Penis (tissue), 1 donor: ENCODE measurements around the gene NAPG.

- PRO-cap: no peak
Measured at GRCh38 chr18:9189593-9190403, 53.2 kb downstream of the ANKRD12 start.

- PRO-cap: no peak
Measured at GRCh38 chr18:9264518-9265427, 69.8 kb upstream of the TWSG1 start.

DNA sequence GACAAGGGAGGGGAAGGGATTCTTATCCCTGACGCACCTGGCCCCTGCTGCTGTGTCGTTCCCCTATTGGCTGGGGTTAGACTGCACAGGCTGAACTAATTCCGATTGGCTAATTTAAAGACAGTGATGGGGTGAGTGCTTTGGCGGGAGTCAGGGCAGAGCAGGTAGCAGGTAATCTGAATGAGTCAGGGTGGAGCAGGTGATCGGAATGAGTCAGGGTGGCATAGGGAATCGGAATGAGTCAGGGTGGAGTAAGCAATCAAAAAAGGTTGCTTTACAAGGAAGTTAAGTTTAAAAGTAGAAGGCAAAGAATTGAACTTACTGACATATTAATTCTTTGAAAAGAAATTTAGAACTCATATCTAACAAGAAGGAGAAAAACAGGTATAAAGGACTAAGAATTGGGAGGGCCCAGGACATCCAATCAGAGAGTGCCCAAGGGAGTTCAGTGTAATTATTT lies 52.4 kb upstream of the RALBP1 start:
- PRO-cap: no peak

DNA sequence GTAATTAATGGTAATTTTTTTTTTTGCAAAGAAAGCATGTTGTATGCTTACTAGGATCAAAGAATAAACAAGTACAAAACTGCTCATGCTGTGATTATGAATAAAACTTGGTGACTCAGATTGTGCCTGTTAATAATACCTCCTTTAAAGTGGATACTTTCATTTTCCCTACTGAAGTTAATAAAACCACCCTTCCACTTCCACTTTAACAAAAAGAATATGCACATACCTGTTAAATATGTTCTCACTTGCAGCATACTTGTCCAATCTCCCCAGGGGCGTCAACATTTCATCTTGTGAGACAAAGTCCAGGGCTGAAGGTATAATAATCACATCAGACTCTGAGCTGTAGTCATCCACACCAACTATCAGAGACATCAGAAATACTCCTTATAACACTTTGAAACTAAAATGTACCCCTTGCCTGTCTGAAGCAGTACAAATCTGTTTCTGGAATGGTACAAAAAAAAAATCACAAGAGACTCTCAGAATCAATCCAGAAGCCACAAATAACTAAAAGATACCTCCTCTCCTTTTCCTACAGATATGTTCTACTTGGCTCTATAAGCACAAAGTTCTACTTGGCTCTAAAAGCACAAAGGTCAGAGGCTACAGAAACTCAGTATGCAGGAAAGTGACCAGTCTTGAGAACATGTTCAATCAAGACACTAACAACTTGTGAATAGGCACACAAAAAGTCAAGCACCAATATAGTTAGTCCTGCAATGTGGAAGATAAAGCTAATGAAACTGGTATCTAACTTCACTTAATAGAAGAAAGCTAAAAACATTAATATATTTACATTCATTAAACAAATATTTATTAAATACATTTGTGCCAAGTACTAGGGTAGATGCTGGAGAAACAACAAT lies 19.3 kb downstream of the PPP4R1 start:
- PRO-cap: no peak

DNA sequence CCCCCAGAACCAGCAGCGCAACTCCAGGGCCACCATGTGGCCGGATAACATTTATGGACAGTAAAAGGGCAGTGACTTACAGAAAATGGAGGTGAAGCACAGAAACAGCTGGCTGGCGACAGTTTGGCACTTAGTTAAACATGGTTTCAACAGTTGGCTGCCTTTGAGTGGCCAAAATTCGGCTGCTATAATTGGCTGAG lies 24.7 kb upstream of the RAB31 start:
- PRO-cap: no peak

- PRO-cap: no peak
Measured at GRCh38 chr18:9716361-9716886, 8.3 kb downstream of the RAB31 start.

- PRO-cap: no peak
Measured at GRCh38 chr18:9720127-9721036, 12.3 kb downstream of the RAB31 start.

GRCh38 chr18:9737221-9737793 lies 29.2 kb downstream of the RAB31 start:
- PRO-cap: no peak

DNA sequence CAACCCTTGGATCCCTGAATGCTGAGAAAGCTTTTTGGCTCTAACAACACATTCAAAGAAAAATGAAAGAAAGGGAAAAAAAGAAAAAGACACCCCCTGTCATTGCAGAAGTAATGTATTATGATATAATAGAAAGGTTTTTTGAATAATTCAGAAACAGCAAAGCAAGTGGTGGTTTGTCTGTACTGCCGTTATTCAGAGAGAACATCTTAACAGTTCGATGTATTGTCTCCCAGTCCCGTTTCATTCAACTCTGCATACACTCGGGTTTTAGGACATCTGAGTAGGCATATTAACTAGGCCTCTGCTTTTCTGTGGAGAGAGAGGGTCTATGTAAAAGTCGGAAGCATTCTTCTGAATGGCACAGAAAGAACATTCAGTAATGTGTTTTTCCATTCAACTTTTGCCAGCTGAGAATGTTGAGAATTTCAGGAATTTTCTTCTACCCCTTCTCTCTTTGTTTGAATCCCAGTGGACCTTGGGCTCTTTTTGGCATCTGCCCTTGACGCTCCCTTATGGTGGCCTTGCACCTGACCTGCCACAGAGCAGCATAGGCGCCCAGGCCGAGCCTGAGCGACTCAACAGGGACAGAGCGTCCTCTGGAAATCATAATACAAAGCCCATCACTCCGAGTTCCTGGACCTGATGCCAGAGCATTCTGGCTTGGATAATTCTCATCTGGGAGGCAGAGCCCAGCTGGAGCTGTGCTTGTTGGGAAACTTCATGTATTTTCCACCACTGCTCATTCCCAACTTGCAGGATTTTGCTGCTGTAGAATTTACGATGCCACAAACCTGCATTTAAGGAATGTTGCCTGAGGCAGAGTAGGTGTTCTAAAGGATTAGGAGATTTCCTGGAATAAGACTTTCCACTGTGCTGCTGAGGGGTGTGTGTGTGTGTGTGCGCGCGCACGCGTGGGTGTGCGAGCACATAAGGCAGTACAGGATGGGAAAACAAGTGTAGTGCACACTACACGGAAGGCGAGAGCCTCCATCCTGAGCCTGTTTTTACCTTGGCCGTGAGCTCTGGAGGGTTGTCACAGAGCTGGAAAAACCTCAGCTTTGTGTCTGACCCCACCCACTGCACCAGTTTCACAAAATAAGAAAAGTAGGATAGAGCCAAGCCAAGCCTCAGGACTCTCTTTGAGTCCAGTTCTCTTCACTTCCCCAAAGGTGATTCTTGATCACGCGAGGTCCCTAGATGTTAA lies 77.2 kb upstream of the TXNDC2 start:
- PRO-cap: no peak

GRCh38 chr18:9851493-9851837 lies 34.3 kb upstream of the TXNDC2 start:
- PRO-cap: no peak

GRCh38 chr18:9942549-9943311 lies 28.9 kb downstream of the VAPA start:
- PRO-cap: no peak

DNA sequence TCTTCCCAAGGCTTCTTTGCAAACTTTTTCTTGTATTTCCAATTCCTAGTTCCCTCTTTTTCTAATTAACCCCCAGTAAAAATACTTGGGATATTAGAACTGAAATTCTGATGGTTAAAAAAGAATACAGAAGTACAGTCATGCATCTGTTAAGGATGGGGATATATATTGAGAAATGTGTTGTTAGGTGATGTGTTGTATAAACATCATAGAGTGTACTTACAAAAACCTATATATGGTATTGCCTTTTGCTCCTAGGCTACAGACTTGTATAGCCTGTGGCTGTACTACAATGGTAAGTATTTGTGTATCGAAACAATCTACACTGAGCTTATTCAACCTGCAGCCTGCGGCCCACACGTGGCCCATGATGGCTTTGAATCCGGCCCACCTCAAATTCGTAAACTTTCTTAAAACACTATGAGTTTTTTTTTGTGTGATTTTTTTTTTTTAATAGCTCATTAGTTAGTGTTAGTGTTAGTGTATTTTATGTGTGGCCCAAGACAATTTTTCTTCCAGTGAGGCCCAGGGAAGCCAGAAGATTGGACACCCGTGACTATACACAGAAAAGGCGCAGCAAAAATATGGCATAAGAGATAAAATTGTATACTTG lies 32.3 kb downstream of the VAPA start:
- PRO-cap: no peak

DNA sequence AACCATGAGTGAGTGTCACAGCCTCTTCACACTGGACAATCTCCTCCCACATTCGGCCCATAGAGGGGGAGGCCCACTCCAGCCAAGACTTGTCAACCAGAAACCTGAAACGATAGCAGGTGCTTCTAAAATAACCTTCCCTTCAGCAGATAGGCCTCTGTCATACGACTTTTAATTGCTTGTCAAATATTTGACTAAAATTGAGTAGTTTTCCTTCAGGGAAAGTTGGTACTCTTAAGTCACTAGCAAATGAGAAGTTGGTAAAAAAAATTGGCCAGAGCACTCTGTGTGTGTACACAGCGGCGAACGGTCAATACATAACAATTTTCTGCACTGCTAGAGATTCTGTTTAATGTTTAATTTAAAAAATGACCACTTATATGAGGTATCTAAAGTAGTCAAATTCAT lies 110.2 kb downstream of the VAPA start:
- PRO-cap: no peak

GRCh38 chr18:10400414-10400978 lies 53.9 kb upstream of the APCDD1 start:
- PRO-cap: no peak

GRCh38 chr18:10453574-10454010 lies 843 bp upstream of the APCDD1 start:
- PRO-cap: no peak

DNA sequence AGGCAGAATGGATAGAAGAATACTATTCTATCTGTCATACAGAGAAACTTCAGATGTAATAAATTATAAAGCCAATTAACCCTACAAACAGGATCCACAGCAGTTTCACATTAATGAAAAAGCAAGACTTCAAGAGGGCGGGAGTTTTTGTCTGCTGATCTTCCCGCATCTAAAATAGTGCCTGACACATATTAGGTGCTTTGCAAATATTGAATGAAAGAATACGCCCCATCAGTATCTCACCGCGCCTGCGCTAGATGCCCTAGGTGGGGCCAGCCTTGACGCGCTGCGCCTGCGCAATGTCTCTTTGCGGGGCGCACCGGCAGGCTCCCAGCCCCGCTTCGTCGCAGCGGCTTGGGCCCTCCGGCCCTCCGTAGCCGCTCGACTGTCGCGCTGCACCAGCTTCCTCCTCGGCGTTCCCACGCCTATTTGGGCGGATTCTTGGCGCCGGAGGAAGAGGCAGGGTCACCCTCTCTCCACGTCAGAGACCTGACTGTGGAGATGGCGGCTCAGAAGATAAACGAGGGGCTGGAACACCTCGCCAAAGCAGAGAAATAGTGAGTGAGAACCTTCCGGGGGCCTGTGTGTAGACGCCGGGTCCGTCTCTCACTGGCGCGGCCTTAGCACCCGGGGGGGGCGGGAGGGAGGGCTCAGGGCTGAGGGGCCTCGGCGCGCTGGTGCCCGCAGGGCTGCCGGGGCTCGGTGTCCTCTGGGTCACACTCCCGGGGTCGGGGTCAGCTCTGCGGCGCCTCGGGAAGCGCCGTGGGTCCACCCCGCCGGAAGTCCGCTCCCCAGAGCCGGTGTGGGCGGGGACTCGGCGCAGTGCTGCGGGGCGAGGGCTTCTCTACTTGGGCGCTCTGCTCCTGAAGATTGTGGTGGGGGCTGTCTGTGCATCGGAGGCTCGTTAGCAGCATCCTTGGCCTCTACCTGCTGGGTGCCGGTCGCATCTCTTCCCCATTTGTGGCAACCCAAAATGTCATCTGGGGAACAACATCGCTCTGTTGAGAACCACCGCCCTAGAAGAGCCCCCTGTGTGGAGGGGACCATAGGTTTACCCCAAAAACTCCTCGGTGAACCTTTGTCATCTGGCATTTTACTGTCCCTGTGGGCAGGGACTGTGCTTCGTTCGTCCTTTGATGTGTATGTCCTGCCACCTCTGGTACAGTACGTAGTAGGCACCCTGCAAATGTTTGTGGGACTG lies at the start of gene NAPG:
TSS of gene NAPG (plus strand) at position 426 of the 1,201 bp plus-strand sequence.
- PRO-cap: bidirectional peak, plus-strand start at position 484 of the sequence, minus-strand start at position 375 of the sequence; bidirectional peak, plus-strand start at position 794 of the sequence, minus-strand start at position 742 of the sequence

GRCh38 chr18:10660327-10660879 lies 134.6 kb downstream of the NAPG start:
- PRO-cap: no peak

DNA sequence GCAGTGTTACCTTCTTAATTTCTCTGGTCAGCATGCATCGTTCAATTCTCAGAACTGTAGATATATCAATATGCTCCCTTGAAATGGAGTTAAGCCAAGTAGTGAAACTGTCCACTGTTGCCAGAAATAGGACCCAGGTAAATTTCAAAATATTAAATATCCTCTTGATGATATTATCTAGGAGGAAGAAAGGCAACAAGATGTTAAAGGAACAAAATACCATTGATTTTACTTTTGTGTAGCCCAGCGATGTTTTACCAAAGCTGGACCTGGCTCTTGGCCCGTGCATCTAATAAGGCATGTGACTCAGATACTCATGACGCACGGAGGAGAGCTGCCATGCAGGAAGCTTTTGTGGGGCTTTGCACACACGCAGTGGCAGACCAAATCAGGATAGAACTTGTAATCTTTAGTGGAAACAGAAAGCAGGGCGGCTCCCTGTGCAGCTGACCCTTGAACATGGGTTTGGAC lies 189.8 kb downstream of the NAPG start:
- PRO-cap: no peak

DNA sequence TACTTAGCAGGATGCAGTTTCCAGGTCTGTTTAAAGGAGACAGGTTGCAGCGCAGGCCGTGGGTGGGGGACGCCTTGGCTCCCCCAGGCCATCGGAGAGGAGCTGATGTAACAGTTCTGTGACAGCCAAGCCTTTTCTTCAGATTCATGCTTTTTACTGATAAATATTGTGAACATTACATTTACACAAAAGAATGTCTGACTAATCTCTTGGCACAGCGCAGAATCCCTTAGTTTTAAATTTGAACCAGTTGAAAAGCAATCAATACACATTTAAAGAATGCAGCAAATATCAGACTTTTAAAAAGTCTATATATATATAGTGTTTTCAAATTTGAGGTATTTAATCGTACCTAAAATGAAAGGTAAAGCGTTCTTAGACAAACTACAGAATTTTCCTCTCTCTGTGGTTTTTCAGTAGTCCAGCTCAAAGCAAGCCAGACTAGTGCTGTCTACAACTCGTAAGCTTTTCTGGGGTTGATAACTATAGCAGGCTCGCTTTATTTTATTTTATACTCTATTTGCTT lies 222.0 kb downstream of the PIEZO2 start:
- PRO-cap: no peak

DNA sequence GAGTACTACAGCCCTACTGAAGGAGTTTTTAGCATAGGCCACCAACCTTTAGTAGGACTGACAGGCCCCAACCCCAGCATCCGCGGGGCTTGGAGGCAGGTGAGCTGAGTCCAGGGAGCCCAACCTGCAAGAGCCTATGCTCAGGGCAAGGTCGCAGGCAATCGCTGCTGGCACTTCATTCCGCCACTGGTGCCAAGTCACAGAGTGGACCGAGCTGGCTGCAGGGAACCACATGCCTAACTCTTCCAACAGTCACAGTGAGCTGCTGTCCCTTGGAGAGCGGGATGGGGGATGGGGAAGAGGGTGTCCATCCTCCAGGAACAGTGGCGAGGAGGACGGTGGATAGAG lies 2.9 kb downstream of the PIEZO2 start:
- PRO-cap: no peak